ENCODE measurements around a stretch of chr13.

DNA sequence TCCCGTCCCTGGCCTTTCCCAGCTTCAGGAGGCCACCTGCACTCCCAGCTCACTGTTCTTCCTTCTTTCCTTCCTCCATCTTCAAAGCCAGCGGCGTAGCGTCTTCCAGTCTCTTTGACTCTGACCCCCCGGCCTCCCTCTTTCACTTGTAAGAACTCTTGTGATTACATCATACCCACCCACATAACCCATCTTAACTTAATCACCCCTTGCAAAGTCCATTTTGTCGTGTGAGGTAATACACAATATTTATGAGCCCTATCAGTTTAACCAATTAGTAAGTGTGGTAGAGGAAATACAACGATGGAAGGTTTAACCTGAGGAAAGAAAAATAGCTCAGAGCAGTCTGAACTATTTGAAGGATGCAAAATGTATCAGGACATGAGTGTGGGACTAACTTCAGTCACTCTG lies 4.5 kb upstream of the CDC16 start:
- PRO-cap = no peak

DNA sequence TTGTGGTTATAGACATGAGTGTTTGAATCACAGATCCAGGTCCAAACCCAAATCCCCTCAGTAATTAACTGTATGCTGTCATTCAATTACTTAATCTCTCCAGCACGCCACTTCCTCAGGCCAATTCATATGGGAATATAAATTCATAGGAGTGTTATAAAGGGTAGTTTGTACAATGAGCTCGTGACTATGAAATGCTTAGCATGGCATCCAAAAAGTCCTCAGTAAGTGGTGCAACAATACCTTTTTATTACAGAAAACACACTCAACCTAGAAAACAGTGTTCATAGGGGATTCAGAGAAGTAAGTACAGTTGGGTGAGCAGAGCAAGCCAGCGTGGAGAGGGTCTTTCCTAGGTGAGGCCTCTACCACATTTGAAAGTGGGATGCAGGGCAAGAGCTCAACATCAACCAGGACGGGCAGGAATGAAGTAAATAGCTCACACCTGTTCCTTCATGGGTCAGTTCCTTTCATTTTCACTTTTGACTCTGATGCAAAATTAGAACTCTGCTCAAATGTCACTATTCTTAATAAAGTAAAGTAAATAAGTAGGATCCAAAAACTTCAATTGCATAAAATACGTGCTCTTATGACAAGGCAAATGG lies 19.9 kb downstream of the CHAMP1 start:
- PRO-cap = no peak

Data from gallbladder (tissue), 1 donor.